ENCODE measurements around the genes FAM111B, FAM111A and CBLIF.

DNA sequence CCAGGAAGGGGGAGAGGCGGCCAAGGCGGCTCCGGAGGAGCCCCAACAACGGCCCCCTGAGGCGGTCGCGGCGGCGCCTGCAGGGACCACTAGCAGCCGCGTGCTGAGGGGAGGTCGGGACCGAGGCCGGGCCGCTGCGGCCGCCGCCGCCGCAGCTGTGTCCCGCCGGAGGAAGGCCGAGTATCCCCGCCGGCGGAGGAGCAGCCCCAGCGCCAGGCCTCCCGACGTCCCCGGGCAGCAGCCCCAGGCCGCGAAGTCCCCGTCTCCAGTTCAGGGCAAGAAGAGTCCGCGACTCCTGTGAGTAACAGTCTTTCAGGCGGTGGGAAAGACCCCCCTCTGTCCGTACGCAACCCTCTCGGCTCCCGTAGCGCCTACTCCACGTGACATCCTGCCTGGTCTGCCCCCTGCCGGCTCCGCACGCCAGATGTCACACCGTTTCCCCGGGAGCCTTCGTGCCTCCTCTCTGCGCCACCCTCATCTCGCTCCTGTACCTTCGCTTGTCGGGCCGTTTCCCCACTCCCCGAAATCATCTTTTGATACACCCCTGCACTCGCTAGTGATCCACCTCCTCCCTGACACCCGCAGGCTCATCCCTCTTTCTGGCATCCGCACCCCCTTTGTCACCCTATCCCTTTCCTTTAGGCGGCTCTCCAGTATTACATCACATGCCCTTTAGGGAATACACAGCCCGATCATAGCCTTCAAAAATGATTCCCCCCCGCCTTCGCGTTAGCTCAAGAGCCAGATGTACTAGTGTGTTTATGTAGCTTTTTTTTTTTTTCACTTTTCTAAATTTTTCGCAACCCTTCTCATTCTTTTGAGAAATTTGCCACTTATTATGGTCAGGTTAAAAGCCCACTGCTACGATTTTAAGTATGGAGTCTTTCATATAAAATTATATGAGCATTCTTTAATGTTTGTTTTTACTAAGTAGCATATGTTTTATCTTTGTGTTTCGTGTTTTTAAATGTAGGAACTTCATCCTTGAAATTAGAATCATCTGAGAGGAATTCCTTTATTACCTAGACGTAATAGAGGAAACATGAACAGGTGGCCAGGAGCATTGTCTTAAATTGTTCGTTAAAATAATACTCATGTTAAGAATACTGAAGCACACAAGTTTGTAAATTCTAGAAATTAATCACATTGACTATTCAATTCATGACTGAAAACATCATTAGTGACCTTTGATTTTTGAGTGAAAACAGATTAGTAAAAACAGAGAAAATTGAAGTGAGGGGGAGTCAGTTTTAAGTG, 891 bp downstream of the ZFP91 start:
- PRO-cap = bidirectional peak, plus-strand start at position 423 of the sequence, minus-strand start at position 287 of the sequence
- RAMPAGE, long total RNA, 2 experiments = no peak in any of the 2 experiments

- PRO-cap = no peak
- RAMPAGE, long total RNA, 2 experiments = no peak in any of the 2 experiments
Measured at GRCh38 chr11:58592572-58593269, 13.9 kb downstream of the ZFP91 start.

GRCh38 chr11:58616867-58618112, 5.2 kb upstream of the CNTF start:
- PRO-cap = no peak
- RAMPAGE, long total RNA, 2 experiments = no peak in any of the 2 experiments

GRCh38 chr11:58627111-58627604, 4.7 kb downstream of the CNTF start:
- PRO-cap = no peak
- RAMPAGE, long total RNA, 2 experiments = no peak in any of the 2 experiments

GRCh38 chr11:58928068-58929086, 10.9 kb upstream of the GLYATL1 start:
- PRO-cap = no peak
- RAMPAGE, long total RNA, 2 experiments = no peak in any of the 2 experiments

- PRO-cap = no peak
- RAMPAGE, long total RNA, 2 experiments = no peak in any of the 2 experiments
Measured at GRCh38 chr11:58963407-58963758, 24.1 kb downstream of the GLYATL1 start.

DNA sequence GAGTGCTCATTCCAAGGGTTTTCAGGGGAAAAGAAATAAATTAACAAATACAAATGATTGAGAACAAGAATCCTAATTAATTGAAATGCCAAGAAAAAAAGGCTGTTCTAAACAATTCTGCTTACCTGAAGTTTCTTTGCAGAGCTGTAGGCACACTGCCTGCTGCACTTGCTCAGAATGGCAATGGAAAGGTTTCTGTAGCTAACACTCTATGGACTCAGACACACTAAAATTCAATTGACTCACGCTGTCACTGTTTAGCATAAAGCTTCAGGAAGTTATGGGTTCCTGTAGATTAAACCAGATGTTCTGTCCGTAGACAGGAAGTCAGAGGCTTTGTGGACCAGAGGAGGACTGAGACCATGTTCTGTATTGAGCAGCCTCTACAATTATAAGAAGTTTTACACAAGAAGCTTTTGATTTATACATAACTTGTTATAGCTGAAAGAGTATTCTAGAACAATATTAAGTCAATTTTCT, 70.3 kb downstream of the GLYATL1 start:
- PRO-cap = no peak
- RAMPAGE, long total RNA, 2 experiments = no peak in any of the 2 experiments

GRCh38 chr11:59012541-59013458, 73.3 kb upstream of the GLYATL1B start:
- PRO-cap = no peak
- RAMPAGE, long total RNA, 2 experiments = no peak in any of the 2 experiments

- PRO-cap = no peak
- RAMPAGE, long total RNA, 2 experiments = no peak in any of the 2 experiments
Measured at GRCh38 chr11:59062578-59062836, 23.6 kb upstream of the GLYATL1B start.

GRCh38 chr11:59106148-59107277, at the start of gene FAM111B:
TSS of gene FAM111B (plus strand) at chr11:59107237.
- PRO-cap = bidirectional peak, plus-strand start at chr11:59106795, minus-strand start at chr11:59106718; unidirectional peak, minus-strand start at chr11:59107029; bidirectional peak, plus-strand start at chr11:59107237, minus-strand start at chr11:59107029
- RAMPAGE, long total RNA, 2 experiments = no peak in any of the 2 experiments

GRCh38 chr11:59142409-59143815, at the start of gene FAM111A:
TSS of gene FAM111A (plus strand) at chr11:59142856.
- PRO-cap = bidirectional peak, plus-strand start at chr11:59142912, minus-strand start at chr11:59142792; unidirectional peak, plus-strand start at chr11:59143261
- RAMPAGE, long total RNA, 2 experiments = start-site peak on the minus strand in 2 of 2 experiments, at chr11:59142669-59142773 at its widest, 10 to 12 reads per replicate

DNA sequence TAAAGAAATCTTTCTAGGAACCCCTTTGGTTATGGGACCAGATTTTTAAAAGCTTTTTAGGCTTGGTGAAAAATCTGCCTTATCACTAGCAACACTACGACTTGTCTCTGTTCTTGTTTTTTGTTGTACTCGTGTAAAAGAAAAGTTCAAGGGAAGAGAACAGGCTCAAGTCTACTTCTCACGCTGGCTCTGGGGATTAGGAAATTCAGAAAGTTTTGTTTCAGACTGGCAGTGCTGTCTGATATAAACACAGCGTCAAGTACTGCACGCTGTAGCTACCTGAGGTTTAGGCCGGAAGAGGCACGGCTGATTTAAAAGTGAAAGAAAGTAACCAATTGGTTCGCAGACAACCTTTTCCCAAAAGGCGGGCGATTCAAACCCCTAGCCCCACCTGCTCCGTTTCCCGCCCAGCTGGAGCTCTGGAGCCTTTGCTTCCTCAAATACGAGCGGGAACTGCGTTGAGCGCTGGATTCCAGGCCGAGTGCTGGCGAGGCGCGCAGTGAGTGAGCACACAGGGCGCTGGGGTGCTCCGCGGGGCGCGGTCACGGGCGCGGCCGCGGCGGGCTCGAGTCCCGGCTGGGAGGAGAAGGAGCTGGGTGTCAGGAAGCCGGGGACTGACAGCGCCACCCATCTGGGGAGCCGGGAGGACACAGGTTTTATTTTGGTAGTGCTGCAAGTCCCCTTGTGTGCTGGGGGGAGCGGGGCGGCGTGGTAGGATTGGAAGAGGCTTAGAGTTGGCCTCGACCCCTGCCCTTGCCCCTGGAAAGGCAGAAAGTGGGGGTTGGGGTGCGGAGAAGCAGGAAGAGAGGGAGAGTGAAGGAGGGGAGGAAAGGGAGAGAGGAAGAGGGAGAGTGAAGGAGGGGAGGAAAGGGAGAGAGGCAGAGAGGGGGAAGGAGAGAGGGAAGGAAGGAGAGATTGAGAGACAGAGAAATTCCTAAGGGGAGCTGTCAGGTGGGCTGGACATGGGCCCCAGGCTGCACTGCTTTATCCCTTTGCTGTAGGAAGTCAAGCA, 2.0 kb downstream of the FAM111A start:
- PRO-cap = bidirectional peak, plus-strand start at position 468 of the sequence, minus-strand start at position 288 of the sequence
- RAMPAGE, long total RNA, 2 experiments = no peak in any of the 2 experiments

GRCh38 chr11:59175638-59176054, 3.7 kb downstream of the DTX4 start:
- PRO-cap = no peak
- RAMPAGE, long total RNA, 2 experiments = no peak in any of the 2 experiments

- PRO-cap = no peak
- RAMPAGE, long total RNA, 2 experiments = no peak in any of the 2 experiments
Measured at GRCh38 chr11:59191802-59192474, 20.0 kb downstream of the DTX4 start.

- PRO-cap = no peak
- RAMPAGE, long total RNA, 2 experiments = no peak in any of the 2 experiments
Measured at GRCh38 chr11:59198010-59198447, 14.7 kb downstream of the MPEG1 start.

GRCh38 chr11:59281218-59281748, 68.6 kb upstream of the MPEG1 start:
- PRO-cap = no peak
- RAMPAGE, long total RNA, 2 experiments = no peak in any of the 2 experiments

DNA sequence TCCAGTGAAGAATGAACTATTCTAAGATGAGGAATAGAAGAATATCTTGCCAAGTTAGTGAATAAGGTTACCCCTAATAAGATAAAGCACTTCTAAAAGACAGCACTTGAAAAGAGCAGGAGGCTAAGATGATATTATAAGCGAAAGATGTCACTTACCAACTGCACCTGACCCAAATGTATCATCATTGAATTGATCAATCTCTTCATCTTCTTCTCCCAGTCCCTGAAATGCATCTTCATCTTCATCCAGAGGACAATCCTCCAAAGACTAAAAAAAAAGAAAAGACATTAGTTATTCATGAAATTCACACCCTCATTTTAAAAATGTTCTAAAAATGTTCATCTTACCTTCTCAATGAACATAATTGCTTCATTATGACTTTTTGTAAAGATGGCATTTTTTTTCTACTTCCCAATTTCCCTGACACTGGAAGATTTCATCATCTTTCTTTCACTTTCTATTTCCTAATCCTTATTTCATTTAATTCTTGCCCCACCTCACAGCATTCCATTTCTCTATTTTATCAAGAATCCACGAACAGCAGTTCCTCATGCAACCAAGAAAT, 2.1 kb downstream of the PATL1 start:
- PRO-cap = no peak
- RAMPAGE, long total RNA, 2 experiments = no peak in any of the 2 experiments

- PRO-cap = unidirectional peak, plus-strand start at chr11:59668319
- RAMPAGE, long total RNA, 2 experiments = no peak in any of the 2 experiments
Measured at GRCh38 chr11:59668011-59668737, 663 bp downstream of the PATL1 start.

GRCh38 chr11:59756742-59757324, 1.7 kb downstream of the STX3 start:
- PRO-cap = no peak
- RAMPAGE, long total RNA, 2 experiments = no peak in any of the 2 experiments

DNA sequence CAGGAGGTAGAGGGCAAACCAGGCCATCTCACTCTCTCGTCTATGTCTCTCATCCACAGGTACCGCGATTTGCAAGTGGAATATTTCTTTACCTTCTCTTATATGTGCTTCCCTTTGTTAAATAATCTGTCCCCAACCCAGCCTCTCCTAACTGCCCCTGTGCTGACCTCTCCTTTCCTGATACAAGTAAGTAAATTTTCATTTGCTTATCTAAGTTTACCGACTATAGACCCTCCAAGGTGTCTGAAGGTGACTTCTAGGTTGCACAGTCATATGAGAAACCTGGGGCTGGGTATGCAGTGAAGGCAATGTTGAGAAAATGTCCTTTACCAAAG, at the start of gene CBLIF:
Gene CBLIF (minus strand): TSS at position 73 of the 335 bp plus-strand sequence.
- PRO-cap = no peak
- RAMPAGE, long total RNA, 2 experiments = no peak in any of the 2 experiments

Data from right atrium auricular region (tissue), 2 donors.